Measurements from ENCODE around the genes CTDP1, TXNL4A, ADNP2 and PARD6G.

GRCh38 chr18:79528687-79529304 lies 133.1 kb downstream of the NFATC1 start:
- RRBS, 2 experiments: 3 to 20% methylated on average over 8 to 12 of the region's 29 CpGs

- RRBS, 2 experiments: no CpG with 5 or more reads among the region's 2 CpGs
These were observed 55.1 kb upstream of the CTDP1 start for GRCh38 chr18:79624569-79624783.

GRCh38 chr18:79678577-79679613 lies 708 bp upstream of the CTDP1 start:
- RRBS, 2 experiments: under 1 to 1% methylated on average over 44 of the region's 88 CpGs

DNA sequence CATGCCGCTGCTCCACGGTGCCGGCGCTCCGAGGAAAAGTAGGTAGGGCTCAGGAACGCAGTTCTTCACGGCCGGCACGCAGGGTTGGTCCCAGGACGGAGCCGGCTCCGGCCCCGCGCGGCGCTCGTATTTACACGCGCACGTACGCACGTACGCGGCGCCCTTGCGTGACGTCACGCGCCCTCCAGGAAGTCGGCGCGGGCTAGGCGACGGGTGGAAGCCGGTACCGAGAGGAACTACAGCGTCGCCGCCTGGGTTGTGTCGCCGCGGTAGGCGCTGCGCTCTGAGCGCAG lies at the start of gene CTDP1:
CTDP1 (plus strand) TSS at position 190 of the 293 bp plus-strand sequence.
- RRBS, 2 experiments: 0 to 2% methylated on average over 3 to 18 of the region's 45 CpGs

DNA sequence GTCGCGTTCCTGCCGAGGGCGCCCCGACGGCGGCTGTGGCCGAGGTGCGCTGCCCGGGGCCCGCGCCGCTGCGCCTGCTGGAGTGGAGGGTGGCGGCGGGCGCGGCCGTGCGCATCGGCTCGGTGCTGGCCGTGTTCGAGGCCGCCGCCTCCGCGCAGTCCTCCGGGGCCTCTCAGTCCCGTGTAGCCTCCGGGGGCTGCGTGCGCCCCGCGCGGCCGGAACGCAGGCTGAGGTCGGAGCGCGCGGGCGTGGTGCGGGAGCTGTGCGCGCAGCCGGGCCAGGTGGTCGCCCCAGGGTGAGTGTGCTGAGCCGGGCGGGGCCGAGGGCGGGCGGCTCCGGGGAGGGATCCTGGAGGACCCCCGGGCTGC lies 348 bp downstream of the CTDP1 start:
- RRBS, 2 experiments: under 1 to 1% methylated on average over 32 of the region's 55 CpGs

DNA sequence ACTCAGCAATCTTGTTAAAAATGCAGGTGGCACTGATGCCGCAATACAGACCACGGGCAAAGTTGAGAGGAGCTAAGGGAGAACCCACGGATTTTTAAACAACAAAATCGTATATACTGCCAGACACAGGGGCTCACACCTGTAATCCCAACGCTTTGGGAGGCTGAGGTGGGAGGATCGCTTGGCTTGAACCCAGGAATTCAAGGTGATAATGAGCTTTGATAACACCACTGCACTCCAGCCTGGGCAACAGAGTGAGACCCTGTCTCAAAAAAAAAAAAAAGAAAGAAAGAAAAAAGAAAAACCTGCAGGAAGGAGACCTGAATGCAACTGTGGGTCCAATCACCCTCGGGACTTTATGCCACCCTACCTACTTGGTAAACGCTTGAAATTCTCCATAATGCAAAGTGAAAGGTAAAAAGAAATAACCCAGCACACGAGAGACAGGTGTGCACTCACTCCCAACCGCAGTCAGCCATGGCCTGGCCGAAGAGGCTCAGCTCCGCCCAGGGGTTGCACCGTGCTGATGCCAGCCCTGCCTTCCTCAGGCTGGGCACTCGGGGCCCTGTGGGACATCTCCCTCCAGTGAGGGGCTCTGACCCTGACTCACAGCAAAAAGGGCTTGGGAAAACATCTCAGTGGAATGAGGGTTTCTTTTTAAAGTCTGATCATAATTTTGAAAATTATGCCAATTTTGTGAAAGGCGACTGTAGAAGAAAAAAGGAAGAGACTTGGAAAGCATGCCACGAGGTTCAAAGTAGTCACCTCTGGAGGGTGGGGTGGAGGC lies 13.4 kb downstream of the SLC66A2 start:
- RRBS, 2 experiments: no CpG with 5 or more reads among the region's 16 CpGs

GRCh38 chr18:79943787-79944565 lies 7.5 kb downstream of the SLC66A2 start:
- RRBS, 2 experiments: 32 to 35% methylated on average over 6 of the region's 22 CpGs

- RRBS, 2 experiments: under 1 to 1% methylated on average over 38 to 39 of the region's 104 CpGs
These were observed at the start of gene TXNL4A for GRCh38 chr18:79987800-79988785. TXNL4A (minus strand) TSS chr18:79988563.

DNA sequence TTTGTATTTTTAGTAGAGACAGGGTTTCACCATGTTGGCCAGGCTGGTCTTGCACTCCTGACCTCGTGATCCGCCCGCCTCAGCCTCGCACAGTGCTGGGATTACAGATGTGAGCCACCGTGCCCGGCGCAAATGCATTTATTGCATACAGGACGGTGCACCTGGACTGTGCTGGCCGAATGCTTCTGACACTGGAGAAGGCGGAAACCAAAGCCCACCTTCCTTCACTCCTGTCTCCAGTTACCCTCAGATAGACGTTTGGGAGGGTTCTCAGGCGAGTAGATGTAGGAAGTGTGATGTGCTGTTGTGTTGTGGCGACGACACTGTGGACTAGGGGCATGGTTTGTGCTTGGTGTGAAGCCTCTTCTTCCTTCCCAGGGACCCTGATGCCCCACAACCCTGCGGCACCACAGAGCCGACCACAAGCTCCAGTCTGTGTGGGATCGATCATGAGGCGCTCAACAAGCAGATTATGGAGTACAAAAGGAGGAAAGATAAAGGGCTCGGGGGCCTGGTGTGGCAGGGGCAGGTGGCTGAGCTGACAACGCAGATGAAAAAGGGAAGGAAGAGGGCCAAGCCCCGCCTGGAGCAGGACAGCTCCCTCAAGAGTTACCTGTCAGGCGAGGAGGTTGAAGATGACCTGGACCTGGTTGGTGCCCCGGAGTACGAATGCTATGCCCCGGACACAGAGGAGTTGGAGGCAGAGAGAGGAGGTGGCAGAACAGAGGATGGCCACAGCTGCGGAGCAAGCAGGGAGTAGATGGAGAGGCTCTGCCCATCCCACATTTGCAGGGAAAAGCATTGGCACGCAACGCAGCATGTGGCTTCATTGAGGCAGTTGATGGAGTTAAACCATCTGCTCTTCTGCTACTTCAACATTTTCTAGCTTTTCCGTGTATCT lies 11.4 kb downstream of the RBFA start:
- RRBS, 2 experiments: no CpG with 5 or more reads among the region's 29 CpGs

GRCh38 chr18:80102981-80103531 lies 6.0 kb upstream of the ADNP2 start:
- RRBS, 2 experiments: no CpG with 5 or more reads among the region's 6 CpGs

DNA sequence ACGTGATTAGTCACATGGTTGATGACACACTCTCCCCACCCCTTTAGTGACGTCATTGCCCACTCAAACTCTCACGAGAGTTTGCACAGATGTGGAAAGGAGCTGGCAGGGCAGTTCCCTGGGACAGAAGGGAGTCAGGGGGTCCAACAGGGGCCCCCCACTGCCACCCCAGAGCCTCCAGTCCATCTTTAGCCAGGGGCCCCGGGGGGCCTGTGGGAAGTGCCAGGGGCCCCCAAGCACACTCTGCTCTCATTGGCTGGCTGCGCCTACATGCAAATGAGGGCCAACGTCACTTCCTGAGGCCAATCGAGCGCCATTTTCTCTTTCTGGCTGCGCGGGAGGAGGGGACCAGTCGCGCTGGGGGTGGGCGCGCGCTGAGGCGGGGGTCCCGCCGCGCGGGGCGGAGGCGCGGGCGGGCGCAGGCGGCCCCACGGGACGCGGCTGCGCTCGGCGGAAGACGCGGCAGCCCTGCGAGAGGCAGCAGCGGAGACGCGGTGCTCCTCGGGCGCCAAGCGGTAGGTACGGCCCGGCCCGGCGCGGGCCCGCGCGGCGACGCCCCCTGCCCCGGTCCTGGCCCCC lies at the start of gene ADNP2:
ADNP2 (plus strand) TSS at position 305 of the 579 bp plus-strand sequence.
- RRBS, 2 experiments: 0 to 3% methylated on average over 1 of the region's 52 CpGs

DNA sequence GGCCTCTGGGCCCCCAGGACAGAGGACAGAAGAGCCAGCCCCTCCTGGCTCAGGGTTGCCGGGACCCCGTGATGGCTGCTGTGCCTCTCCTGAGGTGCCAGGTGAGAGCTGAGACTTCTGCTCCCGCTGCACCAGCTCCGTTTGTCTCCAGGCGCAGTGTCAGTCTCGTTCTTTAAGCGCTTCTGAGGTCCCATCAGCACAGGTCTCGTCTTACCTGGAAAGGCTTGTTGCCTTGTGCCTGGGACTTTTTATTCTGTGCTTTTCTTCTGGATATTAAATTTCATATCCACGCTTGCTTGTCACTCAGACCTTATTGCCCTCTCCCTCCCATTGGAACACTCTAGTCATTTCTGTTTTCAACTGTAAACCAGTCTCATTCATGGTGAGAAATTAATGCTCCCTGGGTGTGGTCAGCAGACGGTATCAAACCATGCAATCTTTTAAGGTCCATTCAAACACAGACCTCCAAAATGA lies 39.9 kb downstream of the ADNP2 start:
- RRBS, 2 experiments: no CpG with 5 or more reads among the region's 10 CpGs

- RRBS, 2 experiments: under 1 to 1% methylated on average over 87 of the region's 125 CpGs
These were observed at the start of gene PARD6G for GRCh38 chr18:80246799-80247933. PARD6G (minus strand) TSS chr18:80247514.

Data from LNCaP clone FGC (cell line).